Frontal cortex (tissue), 2 donors: ENCODE measurements around a stretch of chr4.

DNA sequence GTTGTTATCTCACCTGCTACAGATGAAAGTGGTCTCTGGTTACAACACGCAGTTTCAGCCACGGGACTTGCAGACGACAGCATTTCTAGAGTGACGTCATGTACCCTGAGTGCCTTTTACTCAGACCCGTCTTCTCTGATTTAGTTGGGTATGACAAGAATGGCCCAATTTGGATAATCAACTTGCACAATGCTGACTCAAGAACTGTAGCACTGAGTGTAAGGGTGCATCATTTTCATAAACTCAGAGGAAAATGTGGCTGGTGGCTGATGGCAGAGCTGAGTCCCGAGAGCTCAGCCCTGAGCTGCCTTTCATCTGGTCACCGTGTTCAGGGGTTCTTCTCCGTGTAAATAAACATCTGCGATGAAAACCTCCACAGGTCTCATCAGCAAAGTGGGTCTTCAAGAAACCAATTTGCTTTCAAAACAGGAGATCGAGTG lies 281.3 kb upstream of the FRG1 start:
- RAMPAGE, long total RNA, result no peak

DNA sequence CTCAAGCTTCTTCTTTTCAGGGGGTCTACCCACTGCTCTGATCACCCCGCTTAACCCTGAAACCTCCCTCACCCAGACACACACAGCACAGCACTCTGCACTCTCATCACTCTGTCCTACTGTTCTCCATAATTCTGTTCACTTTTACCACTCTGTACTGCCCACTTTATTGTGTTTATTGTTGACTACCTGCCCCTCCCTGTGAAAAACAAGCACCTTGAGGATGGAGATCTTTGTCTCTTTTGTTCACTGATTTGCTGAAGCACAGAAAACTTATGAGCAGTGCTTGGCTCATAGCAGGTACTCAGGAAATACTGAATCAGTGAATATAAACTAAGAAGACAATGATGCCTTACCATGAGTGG lies 201.5 kb upstream of the FRG1 start:
- RAMPAGE, long total RNA, result no peak

- RAMPAGE, long total RNA, result no peak
Measured at GRCh38 chr4:190019119-190019765, 7.8 kb downstream of the FRG2 start.